H9 (cell line): ENCODE measurements around the gene TRIML1.

- PRO-cap, result no peak
Measured at GRCh38 chr4:187241628-187241949, 517.9 kb upstream of the FAT1 start.

DNA sequence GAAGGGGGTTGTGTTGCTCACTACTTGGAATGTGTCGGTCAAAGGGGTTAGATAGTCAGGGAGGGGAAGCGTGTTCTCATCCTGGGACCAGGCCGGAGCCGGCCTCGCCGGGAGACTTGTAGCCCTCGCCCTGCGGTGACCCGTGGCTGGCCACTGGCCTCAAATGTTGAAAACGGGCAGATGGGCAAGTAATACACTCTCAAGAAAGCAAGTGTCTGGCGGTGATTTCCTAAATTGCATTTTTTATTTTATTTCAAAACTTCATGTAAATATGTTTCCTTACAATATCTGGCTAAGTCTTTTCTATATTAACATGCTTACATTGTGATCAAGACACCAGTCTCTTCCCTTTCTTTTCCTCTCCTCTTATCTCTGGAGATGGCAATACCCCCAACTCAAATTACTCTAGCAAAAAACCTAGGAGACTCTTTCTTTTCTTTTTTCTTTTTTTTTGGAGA is 336 bp downstream of the ZFP42 start:
- PRO-cap, result no peak

GRCh38 chr4:188139333-188139594 is at the start of gene TRIML1:
Gene TRIML1, plus strand, starts transcription at chr4:188139441.
- PRO-cap, result no peak

GRCh38 chr4:189202242-189202541 is 738.5 kb upstream of the FRG1 start:
- PRO-cap, result no peak

DNA sequence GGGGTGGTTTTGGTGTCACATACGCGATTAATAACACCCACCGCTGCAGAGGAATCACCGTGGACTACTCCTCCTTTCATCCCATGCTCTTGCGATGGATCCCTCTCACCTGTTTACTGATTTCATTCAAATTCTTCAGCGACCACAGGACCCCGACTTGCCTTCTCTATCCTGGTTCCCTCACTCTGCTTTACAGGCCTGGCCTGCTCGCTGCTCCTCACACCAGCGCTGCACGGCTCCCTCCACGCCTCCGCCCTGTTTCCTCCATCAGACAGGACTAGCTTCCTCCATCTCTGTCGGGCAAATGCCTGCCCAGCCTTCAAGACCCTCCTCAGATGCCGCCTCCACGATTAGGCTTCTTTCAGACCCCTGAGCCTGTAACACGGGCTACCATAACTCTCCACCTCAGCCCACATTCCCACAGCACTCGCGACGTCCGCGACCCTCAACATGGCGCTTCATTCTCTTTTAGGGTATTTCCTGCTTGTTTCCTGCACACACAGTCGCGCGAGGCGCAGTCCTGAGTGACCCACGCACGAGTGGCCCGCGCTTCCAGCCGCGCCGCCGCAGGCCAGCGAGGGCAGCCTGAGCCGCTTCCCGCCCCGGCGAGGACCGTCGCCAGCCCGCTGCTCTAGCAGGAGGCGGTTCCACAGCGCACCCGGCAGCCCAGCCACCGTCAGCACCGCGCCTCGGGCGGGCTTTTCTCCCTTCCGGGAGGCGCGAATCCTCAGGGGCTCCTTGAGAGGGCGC is 488 bp upstream of the FRG1 start:
- PRO-cap, result bidirectional peak, plus-strand start outside the sequence, minus-strand start at position 675 of the sequence